ENCODE results near the genes TLE7 and HPR.

- RRBS = no CpG with 5 or more reads among the region's 17 CpGs
Observed at GRCh38 chr16:70152375-70153118, 21.0 kb upstream of the CLEC18C start.

- RRBS = no CpG with 5 or more reads among the region's 7 CpGs
Observed at GRCh38 chr16:70610122-70610600, 36.2 kb upstream of the IL34 start.

DNA sequence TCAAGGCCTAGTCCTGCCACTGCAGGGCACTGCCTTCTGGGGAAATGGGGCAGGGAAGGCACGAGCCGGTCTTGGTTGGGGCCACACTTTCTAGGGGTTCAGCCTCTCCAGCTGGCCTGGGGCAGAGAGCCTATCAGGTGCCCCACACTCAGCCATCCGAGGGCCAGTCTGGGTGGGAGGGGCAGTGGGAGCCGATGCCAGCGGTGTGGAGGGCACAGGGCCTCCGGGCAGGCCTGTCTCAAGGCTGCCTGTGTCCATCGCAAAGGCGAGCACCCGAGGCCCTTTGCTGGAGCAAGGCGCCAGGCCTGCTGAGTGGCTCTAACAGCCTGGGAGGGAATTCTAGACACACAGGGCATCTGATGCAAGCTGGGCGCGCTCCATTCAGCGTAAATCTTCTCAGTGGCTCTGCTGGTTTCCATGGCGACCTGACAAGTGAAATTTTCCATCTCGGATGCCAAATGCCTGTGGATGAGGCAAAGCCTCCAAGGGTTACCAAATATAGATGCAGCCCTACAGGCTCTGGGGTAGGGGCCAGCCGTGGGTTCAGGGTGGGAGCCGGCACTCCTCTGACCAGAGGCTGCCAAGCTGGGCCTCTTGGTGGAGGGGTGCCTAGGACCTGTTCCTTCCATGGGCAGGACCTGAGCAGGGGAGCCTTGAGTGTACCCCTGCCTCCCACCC lies 5.9 kb upstream of the MTSS2 start:
- RRBS = 18% methylated on average over 4 of the region's 17 CpGs

GRCh38 chr16:70715054-70715763 lies 29.4 kb upstream of the MTSS2 start:
- RRBS = 46% methylated on average over 6 of the region's 19 CpGs

DNA sequence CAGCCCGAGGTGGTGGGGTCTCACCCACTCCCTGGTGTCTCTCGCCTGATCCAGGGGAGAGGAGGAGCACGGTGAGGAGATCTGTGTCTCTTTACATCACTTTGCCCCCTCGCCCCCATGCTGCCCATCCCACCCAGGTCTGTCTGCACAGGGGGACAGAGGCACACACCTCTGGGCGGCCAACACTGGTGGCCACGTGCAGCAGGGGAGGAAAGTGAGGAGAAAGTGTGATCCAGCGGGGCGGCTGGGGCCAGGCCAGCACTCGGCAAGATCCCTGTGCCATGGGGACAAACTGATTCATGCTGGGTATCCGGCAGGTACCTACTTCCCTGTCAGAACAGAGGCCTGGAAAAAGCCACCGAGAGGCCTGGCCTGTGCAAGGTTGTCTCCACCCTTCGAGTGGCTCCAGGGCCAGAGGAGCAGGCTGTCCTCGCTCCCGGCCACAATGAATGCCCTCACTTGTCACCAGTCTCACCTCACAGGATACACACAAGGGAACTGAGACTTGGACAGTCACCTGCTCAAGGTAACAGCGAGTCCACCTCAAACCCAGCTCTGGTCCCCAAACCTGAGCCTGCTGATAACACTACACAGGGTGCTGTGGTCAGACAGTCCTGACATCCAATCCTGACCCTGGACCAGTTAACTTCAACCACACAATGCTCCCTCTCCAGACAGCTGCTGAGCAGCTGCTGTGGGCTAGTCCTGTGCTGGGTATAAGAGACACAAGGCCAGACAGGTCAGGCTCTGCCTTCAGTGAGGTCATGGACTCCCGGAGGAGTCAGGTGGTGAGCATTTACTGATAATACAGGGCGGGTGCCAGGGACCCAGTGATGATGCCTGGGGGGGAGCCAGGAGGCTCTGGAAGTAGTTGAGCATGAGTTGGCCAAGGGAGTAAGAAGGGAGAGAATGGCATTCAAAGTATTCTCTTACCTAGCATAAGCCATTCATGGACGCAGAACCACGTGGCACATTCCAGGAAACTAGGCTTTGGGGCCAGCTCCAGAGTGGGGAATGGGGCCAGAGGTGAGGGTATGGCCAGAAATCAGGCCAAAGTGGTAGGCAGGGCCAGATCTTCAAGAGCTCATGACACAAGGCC lies 53.0 kb downstream of the VAC14 start:
- RRBS = no CpG with 5 or more reads among the region's 19 CpGs

GRCh38 chr16:71441943-71442193 lies at the start of gene TLE7:
Gene TLE7 (minus strand): TSS chr16:71442054.
- RRBS = 93% methylated on average over 2 of the region's 14 CpGs

DNA sequence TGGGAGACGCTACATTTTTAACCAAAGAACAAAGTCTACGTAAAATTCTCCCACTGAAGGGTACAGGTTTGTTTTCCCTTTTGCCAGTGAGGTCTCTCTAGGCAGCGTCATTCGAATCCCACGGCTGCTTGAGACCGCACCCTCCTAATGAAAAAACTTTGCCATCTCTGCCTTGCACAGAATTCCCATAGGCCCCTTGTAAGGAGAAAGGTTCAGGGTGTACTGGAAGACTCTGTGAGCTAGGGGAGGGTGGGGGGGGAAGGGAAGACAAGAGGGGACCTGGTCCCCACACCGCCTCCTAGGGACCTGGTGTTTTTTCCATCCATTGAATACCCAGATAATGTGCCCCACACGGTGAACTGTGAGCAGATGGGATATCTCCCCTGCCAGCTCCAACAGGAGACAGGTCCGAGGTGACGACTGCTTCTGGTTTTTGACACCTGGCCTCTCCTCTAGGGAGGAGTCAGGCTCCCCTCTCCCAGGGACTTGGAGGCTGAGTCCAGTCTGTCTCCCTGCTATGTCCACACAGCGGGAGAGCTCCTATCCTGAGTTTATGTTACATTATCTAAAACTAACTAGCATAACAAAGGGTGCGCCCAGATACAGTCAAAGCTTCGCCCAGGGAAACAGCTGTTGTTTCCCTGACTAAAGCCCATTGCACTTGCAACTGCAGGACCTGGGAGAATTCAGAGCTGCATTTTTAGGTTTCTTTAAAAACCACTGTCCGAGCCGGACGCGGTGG lies 1.7 kb downstream of the MARVELD3 start:
- RRBS = no CpG with 5 or more reads among the region's 17 CpGs

- RRBS = no CpG with 5 or more reads among the region's 6 CpGs
Observed at GRCh38 chr16:71746513-71746930, 22.0 kb upstream of the PHLPP2 start.

DNA sequence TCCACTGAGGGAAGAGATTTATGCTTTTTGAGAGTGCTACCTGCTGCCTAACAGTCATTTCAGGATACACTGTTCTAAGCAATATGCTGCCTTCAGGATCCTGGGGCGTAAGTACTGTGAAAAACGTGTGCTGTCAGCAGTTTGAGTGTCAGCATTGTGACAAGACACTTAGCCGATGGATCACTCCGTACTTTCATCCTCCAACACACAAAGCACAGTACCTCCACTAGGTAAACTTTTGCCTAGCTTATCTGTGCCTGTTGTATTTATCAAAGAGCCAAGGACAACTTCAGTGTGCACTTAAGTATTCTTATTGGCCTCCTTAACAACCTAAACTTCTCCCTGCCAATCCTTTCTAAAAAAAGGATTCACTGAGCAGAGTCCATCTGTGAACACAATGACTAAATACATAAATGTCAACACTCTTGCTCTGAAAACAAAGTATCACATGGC lies 33.8 kb upstream of the PHLPP2 start:
- RRBS = no CpG with 5 or more reads among the region's 4 CpGs

DNA sequence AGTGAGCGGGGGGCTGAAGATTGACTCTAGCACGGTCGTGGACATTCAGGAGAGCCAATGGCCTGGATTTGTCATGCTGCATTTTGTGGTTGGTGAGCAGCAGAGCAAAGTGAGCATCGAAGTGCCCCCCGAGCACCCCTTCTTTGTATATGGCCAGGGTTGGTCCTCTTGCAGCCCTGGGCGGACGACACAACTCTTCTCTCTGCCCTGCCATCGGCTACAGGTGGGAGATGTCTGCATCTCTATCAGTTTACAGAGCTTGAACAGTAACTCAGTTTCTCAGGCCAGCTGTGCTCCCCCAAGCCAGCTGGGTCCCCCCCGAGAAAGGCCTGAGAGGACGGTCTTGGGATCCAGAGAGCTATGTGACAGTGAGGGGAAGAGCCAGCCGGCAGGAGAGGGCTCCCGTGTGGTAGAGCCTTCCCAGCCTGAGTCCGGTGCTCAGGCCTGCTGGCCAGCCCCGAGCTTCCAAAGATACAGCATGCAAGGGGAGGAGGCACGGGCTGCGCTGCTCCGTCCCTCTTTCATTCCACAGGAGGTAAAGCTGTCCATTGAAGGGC lies 5.5 kb downstream of the ATXN1L start:
- RRBS = 76% methylated on average over 2 of the region's 17 CpGs

DNA sequence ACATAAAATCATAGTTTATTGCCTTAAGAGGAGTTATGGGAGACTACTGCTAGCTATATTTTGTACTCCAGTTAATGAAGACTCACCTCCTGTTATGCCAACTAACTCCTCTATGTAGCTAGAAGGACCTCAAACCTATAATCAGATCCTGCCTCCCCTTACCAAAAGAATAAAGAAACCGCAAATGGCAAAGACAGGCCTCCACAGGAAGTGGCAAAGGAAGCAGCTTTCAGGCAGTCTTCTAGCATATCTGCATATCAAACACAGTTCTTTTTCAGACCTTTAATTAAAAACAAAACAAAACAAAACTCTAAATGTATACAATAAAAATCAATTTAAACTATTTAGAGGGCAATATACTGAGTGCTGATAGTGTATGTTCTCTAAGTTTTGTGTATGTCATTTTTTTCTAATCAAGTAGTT lies 2.8 kb downstream of the ZNF821 start:
- RRBS = no CpG with 5 or more reads among the region's 1 CpG

GRCh38 chr16:72063212-72063615 lies at the start of gene HPR:
Gene HPR (plus strand): TSS chr16:72063226.
- RRBS = no CpG with 5 or more reads among the region's 3 CpGs

DNA sequence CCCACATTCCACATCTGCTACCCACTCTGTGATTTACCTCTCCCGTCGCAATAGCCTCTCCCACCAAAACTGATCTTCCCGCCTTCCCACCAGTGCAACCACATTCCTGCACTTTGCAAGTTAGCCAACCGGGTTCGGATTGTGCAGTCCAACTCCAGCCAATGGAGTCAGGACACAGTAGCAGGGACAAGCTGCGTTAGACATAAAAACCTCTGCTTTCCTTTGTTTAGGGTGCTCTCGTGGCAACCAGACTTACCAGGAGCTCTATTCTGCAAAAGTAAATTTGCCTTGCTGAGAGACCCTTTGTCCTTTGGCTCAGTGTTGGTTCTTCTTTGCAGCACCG lies 1.4 kb downstream of the HPR start:
- RRBS = no CpG with 5 or more reads among the region's 8 CpGs

GRCh38 chr16:72797902-72798664 lies 249.8 kb downstream of the ZFHX3 start:
- RRBS = no CpG with 5 or more reads among the region's 12 CpGs

DNA sequence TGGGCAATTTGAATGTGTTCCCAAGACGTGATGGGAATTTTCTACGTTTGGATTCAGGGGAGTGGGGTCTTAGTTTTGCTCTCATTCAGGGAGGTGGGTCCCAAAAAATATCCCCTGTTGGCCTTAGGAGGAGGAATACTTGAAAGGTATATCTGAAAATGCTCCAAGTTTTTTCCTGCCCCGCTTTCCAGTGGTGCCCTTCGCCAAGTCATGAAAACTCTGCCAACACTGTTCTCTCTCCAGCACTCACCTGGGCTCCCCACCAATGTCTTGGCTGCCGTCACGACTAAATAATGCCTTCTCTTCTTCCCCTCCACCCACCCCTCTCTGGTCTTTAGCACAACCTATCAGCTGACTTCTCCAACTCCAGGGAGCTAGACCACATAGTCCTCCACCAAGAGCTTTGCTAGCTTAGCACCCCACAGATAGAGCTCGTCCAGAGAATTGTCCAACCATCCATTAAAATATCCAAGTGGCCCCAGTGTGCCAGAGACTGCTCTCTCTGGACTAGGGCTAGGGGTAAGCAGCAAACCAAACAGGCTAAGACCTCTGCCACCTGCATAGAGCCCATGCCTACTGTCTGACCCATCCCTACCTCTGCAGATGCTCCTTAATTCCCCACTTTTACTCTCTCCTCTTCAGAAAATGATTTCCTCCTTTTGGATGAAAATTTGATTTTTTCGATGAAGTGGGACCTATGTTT lies 30.5 kb downstream of the ZFHX3 start:
- RRBS = no CpG with 5 or more reads among the region's 8 CpGs

DNA sequence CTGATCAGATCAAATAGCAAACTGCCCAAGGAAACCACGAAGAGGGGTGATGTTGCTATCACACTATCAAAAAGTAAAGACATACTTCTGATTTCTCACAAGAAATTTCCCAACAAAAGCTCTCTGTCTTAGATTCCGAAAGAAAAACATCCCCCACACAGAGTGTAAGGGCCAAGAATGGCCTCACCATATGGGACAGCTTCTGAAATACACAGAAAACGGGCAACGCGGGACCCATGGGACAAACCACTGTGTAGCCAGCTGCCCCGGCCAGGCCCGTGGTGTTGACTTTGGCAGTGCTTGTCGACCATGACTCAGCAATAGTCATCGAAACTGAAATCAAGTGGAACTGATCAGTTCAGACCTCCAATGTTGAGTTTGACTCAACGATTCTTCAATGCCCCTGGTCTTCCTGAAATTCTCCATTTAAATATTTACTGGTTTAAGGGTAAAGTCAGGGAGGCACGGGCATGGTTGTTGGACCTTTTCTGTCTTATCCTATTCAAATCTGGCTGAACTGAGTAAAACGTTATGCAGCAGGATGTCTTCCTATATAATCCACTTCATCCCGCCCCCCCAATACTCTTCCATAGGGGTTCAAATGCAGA lies 27.5 kb downstream of the ZFHX3 start:
- RRBS = no CpG with 5 or more reads among the region's 13 CpGs

DNA sequence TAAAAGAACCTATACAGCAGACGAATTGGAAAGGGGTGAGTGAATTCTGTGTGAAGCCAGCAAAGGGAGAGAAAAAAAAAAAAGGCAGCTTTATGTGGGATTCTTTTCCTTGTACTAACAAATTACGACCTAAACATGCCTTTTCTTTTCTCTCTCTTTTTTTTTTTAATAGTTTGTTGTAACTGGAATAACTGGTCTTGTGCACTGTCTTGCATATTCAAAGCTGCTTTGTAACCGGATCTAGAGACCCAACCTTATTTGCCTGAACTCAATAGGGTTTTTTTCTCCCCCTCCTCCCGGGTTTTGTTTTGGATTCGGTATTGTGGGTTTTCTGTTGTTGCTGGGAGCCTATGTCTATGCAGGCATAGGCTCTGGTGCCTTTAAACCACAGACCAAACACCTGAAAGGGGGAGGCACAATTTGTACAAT lies 7.1 kb upstream of the ZFHX3 start:
- RRBS = 59% methylated on average over 1 of the region's 5 CpGs

DNA sequence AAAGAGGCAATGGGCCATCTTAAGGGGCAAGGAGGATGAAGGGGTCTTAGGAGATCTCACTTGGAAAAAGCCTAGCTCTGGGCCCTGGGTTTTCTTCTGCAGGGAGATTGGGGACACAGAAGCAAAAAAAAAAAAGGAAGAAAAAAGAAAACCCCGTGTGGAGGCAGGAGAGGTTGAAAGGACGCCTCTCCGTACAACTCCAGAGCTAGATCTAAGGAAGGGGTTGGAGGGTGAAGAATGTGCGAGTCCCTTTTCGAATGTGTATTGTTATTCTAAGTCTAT lies 14.6 kb upstream of the ZFHX3 start:
- RRBS = no CpG with 5 or more reads among the region's 5 CpGs

DNA sequence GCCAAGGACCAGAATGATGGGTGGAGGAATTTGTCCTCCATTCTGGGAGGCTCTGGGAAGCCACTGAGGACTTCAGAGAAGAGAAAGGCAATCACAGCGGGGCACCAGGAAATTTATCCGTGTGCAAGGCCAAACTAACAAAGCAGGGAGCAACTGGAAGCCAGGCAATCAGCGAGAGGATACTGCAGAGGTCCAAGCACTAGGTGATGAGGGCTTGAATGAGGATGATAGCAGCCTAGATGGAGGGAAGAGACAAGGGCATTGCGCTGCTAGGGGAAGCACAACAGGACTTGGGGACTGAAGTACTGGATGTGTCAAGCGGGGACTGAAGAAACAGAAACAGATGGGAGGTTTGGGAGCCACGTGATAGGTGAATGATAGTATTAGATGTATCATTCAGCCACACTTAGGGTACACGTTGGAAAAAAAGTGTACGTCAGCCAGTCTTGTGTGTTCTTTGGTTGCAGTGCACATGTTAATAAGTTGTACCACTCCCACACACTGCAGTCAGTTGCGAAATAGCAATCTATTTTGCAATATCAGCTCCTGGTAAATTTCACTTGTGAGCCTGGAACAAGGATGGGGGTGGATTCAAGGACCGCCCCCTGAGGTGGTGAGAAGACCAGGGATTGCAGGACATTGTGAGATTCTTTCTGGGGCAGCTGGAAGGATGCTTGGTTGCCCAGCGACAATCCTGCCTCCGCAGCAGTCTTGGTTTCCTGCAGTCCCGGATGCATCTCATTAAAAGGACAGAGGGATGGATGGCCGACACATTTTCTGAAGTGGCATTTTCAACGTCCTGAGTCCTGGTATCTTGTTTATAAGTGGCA lies 78.4 kb upstream of the ZFHX3 start:
- RRBS = no CpG with 5 or more reads among the region's 15 CpGs

DNA sequence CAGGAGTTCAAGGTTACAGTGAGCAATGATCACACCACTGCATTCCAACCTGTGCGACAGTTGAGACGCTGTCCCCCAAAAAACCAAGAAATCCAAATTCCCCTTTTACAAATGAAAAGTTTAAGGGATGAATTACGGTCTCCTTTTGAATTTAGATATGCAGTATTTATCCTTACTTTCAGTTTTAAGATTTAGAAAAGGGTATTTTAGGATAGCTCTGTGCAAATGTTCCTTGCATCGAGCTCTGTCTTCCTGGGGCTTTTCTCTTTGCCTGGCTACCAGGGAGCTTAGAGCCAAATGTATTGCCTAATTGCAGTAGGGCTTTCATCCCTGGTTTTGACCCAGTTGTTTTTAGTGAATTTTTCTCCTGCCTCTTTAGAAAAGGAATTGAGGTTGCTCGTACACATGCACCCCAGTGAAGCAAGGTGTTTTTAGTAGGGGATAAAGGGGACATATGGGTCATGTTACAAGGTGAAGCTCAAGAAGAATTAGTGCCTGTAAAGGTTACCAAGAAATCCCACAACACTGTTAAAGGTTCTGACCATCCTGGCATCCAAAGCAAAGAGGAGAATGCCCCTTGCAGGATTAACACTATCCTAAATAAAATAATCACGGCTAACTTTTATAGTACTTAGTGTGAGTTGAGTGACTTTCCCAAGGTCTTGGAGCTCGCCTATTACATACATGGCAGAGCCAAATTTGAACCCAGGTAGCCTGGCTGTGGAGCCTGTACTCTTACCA lies 6.2 kb downstream of the PSMD7 start:
- RRBS = no CpG with 5 or more reads among the region's 7 CpGs

Data from brain (tissue), 1 donor.